Paraaortic lymph node (tissue), 1 donor: Measurements from ENCODE around the gene AGAP3.

DNA sequence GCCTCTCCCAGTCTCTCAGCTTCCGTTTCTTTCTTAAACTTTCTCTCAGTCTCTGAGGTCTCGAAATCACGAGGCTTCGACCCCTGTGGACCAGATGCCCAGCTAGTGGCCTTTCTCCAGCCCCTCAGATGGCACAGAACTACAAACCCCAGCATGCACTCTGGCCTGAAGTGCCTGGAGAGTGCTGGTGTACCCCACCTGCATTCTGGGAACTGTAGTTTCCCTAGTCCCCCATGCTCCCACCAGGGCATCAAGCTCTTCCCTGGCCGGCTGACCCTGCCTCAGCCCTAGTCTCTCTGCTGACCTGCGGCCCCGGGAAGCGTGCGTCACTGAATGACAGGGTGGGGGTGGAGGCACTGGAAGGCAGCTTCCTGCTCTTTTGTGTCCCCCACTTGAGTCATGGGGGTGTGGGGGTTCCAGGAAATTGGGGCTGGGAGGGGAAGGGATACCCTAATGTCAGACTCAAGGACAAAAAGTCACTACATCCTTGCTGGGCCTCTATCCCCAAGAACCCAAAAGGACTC lies 2.0 kb downstream of the NOS3 start:
- PRO-cap = no peak

- PRO-cap = no peak
These were observed 11.4 kb downstream of the ATG9B start for GRCh38 chr7:151012797-151013311.

GRCh38 chr7:151018085-151019074 lies 5.9 kb downstream of the ATG9B start:
- PRO-cap = no peak

- PRO-cap = unidirectional peak, plus-strand start at chr7:151028005; bidirectional peak, plus-strand start at chr7:151028461, minus-strand start at chr7:151028226
These were observed 431 bp upstream of the ABCB8 start for GRCh38 chr7:151027669-151028368.

DNA sequence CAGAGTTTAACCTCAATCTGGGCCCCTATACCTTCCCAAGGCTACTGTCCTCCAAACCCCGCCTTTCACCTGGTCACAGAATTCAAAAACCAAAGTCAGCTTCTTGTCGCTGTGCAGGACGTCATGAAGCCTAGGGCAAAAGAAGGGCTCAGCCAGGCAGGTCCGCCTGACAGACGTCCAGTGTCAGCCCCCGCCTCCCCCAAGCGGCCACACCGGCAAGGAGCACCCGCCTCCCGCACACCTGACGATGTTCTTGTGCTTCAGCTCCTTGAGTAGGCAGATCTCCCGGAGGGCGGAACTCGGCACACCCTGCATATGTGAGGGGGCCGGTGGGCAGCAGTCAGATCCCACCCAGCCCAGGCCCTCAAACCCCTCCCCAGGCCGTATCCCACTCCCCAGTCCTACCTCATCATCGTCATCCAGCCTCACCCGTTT lies 1.0 kb downstream of the CDK5 start:
- PRO-cap = no peak

- PRO-cap = no peak
These were observed 6.4 kb downstream of the FASTK start for GRCh38 chr7:151073991-151074804.

DNA sequence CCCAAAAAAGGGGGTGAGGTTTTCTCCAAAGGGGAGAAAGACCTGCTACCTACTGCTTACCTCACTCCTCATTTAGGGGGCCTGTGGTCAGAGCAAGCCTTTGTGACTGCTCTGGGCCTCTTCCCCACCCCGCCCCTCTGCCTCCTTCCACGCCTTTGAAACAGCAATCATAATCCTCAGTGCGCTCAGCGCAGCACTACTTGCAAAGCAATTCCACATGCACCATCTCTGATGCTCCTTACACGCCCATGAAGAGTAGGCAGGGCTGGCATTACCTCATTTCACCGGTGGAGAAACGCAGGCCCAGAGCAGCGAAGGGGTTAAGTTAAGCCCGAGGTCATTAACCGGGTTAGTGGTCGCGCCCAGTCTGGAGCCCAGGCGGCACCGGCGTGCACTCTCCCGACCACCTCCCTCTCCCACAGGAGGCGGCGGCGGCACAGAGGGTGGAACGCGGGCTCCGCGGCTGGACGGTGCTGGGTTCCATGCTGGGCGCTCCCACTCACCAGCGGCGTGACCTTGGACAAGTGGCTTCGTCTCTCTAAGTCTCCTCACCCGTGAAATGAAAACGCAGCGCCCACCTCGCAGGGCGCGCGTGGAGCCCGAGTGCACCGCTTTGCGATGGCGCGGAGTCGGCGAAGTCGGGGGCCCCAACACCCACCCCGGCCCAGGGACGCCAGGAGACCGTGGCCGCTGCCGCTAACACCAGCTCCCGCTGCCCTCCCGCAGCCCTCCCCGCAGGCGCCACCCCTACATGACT lies 497 bp downstream of the FASTK start:
- PRO-cap = no peak

DNA sequence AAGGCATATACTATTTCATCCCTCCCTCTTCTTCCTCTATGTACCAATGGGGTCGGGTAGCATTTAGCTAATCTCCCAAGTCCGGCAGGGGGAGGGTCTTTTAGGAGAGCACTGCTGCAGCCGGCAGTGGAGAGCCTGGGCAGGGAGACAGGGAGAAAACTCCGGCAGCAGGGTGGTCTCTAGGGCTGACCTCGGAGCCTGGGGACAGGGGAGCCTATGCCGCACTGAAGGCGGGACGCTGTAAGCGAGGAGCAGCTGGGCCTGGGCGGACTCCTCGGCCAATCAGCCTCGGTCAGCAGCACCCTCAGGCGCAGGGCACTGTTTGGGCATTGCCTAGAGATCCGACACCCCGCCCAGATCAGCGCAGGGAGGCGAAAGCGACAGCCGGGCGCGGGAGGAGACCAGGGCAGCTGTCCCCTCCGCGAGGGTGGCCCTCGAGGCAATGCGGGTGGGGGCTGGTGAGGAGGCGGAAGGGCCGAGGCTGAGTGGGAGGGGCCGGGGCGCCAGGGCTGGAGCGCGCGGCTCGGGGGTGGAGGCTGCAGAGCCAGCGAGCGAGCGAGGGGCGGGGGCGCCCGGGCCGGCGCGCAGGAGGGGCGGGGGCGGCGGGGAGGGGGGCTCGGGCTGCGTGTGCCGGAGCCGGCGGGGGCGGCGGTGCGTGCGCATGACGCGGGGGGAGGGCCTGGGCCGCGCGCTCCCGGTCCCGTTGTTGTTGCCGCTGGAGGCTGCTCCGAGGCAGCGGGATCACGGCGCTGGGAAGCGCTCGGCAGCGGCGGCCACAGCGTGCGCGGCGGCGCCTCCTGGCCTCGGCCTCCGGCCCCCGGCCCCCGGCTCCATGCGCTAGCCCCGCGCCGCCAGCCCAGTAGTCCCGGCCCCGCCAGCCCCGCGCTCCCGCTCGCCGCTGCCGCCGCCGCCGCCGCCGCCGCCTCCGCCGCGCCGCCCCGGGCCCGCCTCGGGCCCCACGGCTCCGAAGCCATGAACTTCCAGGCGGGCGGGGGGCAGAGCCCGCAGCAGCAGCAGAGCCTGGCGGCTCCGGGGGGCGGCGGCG lies at the start of gene AGAP3:
Gene AGAP3, plus strand, starts transcription at position 706 of the 1,045 bp plus-strand sequence.
- PRO-cap = unidirectional peak, plus-strand start at position 356 of the sequence; bidirectional peak, plus-strand start at position 541 of the sequence, minus-strand start at position 444 of the sequence

DNA sequence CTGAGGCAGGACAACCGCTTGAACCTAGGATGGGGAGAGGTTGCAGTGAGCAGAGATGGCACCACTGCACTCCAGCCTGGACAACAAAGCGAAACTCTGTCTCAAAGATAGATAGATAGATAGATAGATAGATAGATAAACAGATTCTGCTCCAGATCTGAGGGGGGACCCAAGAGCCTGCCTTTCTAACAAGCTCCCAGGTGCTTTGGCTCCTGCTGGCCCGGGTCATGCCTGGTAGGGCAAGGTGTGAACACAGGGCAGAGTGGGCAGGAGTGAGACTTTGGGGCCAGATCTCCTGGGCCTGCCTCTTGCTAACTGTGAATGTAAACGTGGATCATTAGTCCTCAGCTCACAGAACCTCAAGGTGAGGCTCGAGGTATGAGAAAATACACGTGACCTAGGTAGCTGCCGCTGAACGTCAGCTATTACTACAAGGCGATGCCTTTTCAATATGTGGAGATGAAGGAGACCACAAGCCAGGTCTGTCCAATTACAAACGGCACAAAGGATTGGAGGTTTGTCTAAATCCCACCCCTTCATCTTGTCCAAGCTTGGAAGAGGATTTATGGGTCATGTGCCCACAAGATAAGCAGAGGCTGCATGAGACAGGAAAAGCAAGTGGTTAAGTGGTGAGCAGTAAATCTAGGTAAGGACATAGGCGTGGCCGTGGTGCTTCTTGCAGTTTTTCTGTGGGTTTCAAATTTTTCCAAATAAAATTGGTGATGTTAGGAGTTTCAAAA lies 1.5 kb upstream of the IQCA1L start:
- PRO-cap = no peak

GRCh38 chr7:151227753-151228145 lies 744 bp upstream of the ABCF2 start:
- PRO-cap = no peak

- PRO-cap = unidirectional peak, minus-strand start at chr7:151249314
These were observed 657 bp upstream of the SMARCD3 start for GRCh38 chr7:151249015-151249687.

- PRO-cap = no peak
These were observed 27.6 kb upstream of the SMARCD3 start for GRCh38 chr7:151275986-151276549.

- PRO-cap = no peak
These were observed 33.6 kb upstream of the RHEB start for GRCh38 chr7:151553127-151553768.

GRCh38 chr7:151595899-151596332 lies 76.2 kb upstream of the RHEB start:
- PRO-cap = no peak

GRCh38 chr7:151652125-151652707 lies 132.5 kb upstream of the RHEB start:
- PRO-cap = no peak

DNA sequence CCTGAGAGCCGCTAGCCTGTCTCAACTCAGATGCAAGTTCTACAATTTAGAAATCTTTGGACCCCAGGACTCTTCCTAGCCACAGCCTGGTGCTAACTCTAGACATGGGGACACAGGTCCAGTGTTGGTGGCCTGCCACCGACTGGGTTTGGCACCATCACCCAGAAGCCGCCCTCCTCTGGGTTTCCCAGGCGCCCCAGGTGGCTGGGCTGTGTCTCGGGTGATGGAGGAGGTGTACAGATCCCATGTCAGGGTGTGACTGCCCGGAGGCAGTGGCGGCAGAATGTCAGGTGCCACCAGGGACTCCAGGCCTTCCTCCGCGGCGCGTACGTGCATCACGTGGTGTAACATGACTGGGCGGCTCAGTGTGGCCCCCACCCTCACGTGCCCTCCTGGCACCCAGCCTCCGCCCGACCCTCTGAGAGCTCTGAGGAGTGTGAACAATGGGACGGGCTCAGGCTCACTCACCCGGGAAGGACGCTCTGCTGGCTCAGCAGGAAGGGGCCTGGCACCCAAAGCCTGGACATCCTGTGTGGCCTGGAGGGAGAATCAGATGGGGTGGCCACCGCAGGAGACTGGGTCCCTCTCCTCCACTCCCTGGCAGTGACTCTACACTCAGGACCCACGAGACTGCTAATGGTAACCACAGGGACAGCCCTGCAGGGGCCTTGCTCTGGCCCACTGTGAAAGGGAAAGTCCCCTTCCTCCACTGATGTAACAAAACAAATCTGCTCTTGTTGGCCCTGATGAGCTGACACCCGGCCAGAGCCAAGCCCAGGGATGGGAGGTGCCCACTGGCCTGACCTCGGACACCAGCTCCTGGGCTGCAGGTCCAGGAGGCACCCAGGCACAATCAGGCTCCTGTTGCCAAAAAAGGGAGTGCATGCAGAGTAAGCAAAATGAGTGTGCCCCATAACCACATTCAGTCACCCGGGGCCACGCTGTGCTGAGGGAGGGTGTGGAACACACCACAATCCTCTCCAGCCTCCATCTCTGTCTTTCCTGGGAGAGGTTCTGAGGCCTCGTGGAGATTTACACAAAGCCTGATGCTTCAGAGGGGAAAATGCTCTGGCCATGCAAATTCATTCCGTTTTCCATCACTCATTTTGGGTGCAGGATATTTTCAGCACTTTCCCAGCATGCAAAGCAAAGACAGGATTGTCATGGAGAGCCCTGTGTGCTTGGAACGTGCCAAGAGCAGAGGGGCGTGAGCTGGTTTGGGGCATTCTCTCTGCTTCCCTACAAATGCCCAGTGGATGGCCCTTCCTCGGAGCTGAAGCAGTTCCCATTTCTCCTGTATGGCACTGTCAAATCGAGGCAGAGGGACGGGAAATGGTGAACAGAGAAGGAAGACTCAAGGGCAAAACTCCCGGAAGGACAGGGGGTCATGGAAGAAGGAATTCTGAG lies 164.6 kb downstream of the PRKAG2 start:
- PRO-cap = no peak

DNA sequence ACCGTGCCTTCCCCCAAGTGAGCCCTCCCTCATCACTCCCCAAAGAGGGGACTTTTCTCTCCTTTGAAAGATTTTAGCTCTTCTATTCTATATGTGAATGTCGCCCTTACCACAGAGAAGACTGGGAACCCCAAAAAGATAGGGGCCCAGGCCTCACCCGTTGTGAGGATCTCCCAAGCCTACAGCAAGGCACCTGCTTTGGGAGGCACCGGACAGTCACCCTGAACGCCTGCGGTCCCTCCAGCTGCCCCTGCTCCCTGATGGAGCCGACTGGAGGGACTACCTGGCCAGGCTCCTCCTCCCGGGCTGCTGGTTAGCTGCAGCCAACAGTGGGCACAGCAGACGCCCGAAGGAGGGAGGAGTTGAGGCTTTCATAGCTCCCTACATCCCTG lies 137.0 kb downstream of the PRKAG2 start:
- PRO-cap = no peak

DNA sequence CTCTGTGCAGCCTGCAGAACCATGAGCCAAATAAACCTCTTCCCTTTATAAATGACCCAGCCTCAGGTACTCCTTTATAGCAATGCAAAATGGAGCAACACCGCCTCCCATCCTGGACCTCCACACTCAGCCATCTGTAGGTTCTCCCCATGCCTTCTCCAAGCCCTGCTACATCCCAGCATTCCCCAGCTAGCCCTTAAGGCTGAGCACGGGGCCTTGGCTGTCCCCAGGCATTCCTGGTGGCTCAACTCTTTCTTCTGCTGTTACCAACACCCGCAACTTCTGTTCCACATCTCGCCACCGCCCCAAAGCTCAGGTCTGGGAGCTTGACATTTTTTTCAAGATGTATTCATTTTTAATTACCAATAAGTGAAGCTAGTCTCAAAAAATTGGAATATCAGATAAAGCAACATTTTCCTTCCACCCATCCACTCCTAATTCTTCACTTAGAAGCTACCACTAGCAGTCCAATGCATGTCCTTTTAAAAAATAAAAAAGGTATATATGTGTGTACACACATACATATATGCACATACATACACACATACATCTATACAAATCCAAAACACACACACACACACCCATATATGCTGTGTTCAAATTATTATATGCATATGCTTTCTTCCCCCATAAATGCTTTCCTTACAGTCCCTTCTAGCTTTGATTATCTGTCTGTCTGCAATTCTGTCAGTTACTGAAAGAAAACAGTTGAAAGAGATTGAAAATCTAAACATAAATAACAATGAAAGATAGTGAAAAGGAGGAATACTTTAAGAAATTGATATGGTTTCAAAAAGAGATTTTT lies 98.3 kb downstream of the PRKAG2 start:
- PRO-cap = no peak

- PRO-cap = no peak
These were observed 62.6 kb downstream of the PRKAG2 start for GRCh38 chr7:151813911-151815133.

DNA sequence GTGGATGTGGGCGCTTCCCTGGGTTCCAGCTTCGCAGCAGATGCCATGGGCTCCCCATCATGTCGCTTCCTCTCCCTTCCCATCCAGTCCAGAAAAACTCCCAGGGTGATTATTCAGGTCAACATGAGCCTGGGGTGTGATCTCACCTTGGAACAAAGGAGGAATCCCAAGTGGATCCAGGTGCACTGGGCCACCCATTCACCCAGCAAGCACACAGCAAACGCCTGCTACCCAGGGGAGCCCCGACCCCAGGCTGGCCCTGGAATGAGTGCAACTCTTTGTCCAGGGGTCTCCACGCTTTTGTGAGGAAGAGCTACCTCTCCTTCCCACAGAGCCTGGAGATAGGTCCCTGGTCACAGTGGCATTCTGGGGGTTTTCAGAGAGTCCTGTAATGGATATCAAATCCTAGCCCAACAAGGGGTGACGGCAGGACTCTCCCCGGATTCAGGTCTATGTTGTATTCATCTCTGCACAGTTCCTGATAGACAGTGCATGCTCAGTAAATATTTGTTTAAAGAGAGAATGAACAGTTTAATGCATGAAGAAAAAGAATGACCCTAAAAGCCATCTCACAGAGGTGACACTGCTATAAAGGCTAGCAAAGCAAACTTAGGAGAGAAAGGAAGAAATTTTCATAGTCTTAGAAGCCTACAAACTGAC lies 48.9 kb downstream of the PRKAG2 start:
- PRO-cap = no peak